Heart right ventricle (tissue), 2 donors: ENCODE results near the gene ITGA1.

DNA sequence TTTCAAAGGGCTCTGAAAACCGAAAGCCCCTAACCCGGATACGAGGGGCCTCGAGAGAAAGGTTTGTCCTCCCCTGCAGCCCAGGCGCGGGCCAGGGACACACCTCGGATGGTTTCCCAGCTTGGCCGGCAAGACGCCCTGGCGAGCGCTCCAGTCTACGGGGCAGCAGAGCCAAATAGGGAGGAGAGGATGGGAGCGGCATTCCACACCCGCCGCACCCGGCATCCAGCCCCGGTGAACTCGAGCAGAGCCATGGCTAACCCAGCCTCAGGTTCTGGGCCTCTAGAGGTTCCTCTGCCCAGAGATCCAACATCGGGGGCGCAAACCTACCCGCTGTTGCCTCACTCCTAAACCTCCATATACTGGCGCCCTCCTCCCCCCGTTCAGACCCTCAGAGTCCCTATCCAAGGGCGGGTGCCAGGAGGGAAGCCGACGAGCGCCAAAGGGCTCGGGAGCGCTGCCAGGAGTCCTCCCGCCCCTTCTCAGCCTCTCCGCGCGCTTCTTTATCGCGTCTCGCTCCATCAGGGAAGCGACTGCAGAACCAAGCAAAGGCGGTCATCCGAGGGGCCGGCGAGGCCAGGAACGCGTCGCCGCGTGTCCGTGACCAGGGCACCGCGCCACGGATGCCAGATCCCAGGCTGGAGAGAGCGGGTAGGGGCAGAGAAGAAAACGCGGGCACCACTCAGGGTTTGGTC, 536 bp downstream of the OXCT1 start:
- PRO-cap, 2 experiments: no peak in any of the 2 experiments

GRCh38 chr5:42570120-42570792, 147.0 kb downstream of the GHR start:
- PRO-cap, 2 experiments: no peak in any of the 2 experiments

DNA sequence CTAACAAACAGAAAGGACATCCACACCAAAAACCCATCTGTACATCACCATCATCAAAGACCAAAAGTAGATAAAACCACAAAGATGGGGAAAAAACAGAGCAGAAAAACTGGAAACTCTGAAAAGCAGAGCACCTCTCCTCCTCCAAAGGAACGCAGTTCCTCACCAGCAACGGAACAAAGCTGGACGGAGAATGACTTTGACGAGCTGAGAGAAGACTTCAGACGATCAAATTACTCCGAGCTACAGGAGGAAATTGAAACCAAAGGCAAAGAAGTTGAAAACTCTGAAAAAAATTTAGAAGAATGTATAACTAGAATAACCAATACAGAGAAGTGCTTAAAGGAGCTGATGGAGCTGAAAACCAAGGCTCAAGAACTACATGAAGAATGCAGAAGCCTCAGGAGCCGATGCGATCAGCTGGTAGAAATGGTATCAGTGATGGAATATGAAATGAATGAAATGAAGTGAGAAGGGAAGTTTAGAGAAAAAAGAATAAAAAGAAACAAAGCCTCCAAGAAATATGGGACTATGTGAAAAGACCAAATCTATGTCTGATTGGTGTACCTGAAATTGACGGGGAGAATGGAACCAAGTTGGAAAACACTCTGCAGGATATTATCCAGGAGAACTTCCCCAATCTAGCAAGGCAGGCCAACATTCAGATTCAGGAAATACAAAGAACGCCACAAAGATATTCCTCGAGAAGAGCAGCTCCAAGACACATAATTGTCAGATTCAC, 95.9 kb upstream of the CCDC152 start:
- PRO-cap, 2 experiments: no peak in any of the 2 experiments

- PRO-cap, 2 experiments: no peak in any of the 2 experiments
These were observed 38.1 kb upstream of the CCDC152 start for GRCh38 chr5:42718409-42718960.

- PRO-cap, 2 experiments: no peak in any of the 2 experiments
These were observed 46.9 kb upstream of the SELENOP start for GRCh38 chr5:42858521-42859151.

DNA sequence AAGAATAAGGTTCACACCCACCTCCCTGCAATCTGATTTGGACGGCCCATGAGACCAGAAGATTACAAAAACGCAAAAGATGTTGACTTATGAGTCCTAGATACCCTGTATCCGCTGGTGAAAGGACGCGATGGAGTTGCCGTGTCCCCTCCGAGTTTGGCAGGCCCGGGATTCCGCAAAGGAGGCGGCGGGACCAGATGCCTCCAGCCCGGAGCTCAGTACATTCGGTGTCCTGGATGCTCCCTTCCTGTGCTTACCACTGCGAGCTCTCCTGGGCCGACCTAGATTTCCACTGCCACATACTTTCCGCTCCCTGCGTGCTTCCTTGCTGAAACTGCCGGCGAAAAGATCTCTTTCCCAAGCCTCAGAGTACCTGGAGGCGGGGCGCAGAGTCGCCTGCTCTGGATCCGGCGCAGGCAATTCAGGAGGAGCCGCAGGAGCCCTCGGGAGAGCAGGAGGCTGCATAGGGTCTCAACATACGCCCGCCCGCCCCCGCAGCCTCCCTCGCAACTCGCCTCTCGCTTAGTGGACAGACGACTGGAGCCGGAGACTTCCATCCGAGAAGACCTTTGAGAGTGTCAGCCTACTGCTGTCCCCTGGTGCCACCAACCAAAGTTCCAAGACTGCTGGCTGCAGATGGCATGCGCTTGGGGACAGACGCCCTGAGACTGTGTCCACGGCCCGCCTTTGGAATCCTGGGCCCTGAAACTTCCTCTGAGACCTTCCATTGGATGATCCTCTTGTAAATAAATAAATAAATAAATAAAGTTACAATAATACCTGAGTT, 39.8 kb downstream of the ANXA2R start:
- PRO-cap, 2 experiments: peak in 1 of 2 experiments; most common plus-strand start position 424 of the sequence (in 1); most common minus-strand start position 232 of the sequence (in 1)

DNA sequence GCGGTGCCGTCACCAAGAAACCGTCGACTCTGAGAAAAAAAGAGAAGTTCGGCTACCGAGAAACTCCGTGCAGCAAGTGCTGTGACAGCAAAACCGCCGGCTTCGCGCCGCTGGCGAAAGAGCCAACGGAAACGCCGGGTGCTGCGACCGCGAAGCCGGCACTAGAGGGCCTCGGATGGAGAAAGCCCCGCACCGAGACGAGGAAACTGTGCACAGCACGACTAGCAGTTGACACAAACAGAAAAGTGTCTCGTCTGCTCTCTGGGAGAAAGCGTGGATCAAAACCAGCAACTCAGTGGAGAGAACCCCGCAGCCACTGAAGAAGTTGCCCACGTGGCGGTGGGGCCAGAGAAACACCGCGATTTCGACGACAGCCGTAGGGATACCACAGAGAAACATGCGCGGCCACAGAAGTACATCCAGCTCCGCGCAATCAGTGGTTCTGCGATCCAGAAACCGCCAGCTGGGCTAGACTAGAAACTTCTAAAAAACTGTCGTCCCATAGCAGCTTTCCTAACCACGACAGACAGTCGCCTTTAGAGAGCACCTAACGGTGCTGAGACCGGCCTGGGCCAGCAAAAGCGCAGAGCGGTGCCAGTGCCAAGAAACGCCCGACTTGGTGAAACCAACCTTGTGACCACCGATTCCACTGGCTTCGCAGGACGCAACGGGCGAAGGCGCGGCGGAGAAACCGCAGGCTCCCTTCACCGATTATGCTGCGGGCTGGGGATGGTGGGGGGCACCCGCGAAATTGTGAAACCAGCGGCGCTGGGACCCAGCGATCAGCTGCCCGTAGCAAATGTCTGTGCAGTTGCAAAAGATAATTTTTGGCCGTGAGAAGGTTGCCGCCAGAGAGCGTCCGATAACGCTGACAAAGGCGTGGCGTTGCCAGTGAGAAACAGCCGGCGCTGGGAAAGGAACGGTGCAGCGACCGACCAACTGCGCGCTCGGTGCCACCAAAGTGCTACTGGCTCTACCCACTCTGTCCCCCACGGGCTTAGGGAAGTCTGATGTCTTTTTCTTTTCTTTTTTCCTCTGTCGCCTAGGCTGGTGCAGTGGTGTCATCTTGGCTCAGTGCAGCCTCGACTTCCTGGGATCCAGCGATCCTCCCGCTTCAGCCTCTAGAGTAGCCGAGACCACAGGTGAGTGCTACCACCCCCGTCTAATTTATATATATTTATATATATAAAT, 2.7 kb upstream of the ANXA2R start:
- PRO-cap, 2 experiments: peak in 2 of 2 experiments; most common plus-strand start position 891 of the sequence (in 2); most common minus-strand start position 133 of the sequence (in 1)

GRCh38 chr5:43105287-43106069, 15.2 kb upstream of the ZNF131 start:
- PRO-cap, 2 experiments: peak in 1 of 2 experiments; most common plus-strand start chr5:43105948 (in 1); most common minus-strand start chr5:43105737 (in 1)

- PRO-cap, 2 experiments: no peak in any of the 2 experiments
These were observed 3.2 kb downstream of the HMGCS1 start for GRCh38 chr5:43309893-43310439.

- PRO-cap, 2 experiments: no peak in any of the 2 experiments
These were observed 15.3 kb downstream of the CCL28 start for GRCh38 chr5:43396544-43397648.

DNA sequence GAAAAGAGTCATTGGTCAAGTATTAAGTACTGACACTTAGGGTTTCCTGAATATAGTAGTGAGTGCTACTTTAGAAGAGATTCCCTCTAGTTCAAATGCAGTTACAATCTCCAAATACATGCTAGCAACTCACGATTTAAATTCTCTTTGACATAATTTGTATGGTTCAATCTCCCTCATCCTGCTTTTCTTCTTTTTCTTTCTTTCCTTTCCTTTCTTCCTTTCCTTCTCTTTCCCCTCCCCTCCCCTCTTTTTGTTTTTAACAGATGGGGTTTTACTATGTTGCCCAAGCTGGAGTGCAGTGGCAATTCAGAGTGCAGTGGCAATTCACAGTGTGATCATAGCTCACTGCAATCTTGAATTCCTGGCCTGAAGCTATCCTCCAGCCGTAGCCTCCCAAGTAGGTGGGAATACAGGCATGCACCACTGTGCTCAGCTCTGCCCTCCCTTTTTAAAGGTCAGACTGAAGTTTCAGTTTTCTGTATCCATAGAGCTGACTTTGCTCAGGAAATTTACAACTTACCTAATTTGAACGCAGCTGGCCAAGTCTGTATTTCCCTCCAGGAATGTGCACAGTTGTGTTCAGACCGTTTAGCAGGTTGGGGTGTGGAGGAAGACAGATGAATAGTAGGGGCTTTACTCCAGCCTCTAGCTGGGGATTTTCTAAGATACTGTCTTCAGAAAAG, 754 bp downstream of the CCL28 start:
- PRO-cap, 2 experiments: no peak in any of the 2 experiments

- PRO-cap, 2 experiments: no peak in any of the 2 experiments
These were observed 10.0 kb upstream of the CCL28 start for GRCh38 chr5:43422197-43422678.

DNA sequence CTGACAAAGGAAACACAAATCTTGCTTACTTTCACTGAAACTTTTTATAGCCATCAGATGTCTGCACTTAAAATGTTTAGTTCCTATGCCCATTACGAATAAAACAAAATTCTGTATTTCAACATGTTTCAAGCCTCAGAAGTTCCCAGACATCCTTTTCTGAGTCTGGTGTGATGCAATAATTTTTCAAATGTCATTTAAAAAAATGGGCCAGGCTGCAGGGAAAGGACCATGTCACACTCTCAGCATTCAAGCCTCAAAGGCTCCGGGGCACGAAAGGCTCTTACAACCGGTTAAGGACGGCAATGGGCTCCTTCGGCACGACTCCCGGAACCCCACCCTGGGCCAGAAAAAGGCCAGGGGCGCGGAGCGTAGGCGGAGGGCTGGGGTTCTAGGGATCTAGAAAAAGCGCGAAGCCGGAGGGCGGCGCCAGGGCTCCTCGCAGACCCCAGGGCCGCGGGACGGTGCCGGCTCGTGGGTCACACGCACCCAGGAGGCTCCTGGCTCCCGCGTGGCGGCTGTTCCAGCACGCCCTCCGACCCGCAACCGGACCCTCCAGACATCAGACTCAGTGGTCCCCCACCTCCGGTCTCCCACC, 414 bp downstream of the TMEM267 start:
- PRO-cap, 2 experiments: peak in 2 of 2 experiments; most common plus-strand start position 200 of the sequence (in 1); most common minus-strand start position 100 of the sequence (in 1)

DNA sequence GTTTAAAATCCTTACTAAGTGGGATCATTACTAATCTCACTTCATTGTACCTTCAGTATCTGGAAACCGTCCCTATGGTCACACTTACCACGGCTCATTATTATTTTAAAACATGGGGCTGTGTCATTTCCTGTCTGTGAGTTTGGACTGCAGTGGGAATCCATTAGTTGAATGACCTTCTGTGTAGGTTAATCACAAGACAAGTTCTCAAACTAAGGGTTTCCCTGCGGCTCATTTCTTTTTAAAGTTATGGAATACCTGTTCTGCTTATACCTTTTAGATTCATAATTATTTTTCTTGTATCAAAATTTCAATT, 1.1 kb upstream of the NNT start:
- PRO-cap, 2 experiments: peak in 1 of 2 experiments; most common plus-strand start position 191 of the sequence (in 1); most common minus-strand start position 76 of the sequence (in 1)

DNA sequence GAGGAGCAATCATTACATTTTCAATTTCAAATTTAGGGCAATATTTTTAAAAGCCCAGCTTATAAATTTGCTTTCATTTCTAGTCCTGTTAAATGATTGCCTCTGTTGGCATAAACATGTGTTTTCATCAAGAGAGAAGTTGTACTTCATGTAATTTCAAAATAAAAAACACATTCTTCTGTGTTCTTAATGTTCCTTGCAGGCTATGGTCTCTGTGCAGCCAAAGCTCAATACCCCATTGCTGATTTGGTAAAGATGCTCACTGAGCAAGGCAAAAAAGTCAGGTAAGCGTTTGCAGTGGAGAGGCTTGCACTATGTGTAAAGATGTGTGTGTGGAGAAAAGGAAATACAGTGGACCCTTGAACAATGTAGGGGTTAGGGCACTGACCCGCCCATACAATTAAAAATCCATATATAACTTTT, 74.6 kb downstream of the NNT start:
- PRO-cap, 2 experiments: no peak in any of the 2 experiments

DNA sequence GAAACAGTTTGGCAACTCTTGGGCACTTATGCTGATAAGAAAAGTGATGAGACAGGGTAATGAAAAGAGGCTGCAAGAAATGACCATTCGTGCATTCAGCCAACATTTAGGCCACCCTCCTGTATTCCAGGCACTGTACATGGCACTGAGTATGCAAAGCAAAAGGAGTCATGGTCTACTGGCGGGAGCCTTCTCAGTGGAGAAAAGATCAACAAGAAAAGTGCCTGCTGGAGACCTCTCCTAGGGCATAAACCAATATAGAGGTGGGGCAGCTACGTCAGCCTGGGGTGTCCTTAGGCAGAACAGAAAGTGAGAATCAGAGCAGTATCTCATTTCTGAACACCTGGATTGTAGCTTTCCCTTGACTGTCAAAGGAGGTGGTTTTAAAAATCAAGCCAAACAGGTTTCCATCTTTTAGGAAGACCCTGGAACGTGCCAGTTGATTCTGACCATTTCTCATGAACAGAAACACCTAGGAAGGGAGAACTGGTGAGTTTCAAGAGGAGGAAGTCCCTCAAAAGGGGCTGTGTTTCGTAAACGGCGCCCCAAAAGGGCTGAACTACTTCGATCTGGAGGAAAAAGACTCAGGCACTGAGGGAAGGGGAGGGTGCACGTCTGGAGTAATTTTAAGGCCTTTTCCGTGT, 734 bp upstream of the PARP8 start:
- PRO-cap, 2 experiments: no peak in any of the 2 experiments

DNA sequence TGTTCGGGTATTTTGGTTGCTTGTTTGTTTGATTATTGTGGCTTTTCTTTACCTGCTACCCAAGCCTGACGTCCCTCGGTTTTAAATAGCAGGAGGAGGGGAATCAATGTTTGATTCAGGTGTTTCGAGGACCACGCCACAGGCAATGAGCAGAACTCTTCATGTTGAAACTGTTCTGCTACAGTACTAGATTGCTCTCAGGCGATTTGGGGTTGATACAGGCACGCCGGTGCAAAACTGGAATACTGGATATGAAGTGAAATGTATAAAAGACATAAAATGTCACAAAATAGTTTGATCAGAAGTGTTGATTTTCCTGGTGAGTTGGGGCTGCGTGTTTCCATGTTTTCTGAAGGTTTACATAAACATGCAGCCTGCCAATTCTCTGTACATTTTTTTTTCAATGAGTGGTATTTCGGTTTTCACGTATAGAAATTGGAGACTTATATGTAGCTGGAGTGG, 1.8 kb downstream of the PARP8 start:
- PRO-cap, 2 experiments: peak in 1 of 2 experiments; most common plus-strand start position 113 of the sequence (in 1)

- PRO-cap, 2 experiments: no peak in any of the 2 experiments
These were observed 194.2 kb downstream of the PARP8 start for GRCh38 chr5:50860688-50860995.

GRCh38 chr5:52150411-52150808, 637.3 kb upstream of the ITGA1 start:
- PRO-cap, 2 experiments: no peak in any of the 2 experiments

DNA sequence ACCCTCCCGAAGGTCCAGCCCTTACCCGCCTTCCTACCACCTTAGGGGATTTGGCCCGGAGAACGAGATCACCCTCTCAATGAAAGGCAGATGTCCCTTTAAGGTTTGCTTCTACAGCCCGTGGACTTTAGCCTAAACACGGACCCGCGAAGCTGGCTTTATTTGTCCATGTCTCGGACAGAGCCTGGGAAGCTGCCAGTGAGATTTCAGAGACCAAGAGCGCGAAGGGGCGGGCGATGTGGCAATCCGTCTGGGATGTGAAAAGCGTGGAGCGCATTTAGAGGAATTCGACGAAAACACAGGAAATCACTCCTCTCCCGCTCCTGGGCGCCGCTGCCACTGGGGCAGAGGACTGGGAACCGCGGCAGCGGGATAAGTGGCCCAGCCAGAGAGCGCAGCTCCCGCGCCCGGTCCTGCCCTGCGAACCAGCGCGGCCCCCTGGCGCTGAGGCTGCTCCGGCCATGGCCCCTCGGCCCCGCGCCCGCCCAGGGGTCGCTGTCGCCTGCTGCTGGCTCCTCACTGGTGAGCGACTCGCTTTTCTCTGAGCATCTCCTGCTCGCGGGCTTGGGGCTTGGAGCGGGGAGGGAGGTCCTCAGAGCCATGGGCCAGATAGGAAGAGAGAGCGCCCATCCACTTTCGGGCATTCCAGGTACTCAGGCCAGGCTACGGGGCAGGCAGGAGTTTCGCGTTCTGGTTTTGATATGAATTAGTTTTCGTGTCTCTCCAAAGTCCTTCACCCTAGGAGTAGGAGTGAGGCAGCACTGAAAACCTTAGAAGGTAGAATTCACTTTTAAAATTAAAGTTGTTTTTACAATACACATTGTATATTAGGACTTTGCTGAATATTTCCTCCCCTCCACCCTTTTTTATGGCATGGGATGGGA, at the start of gene ITGA1:
TSS of gene ITGA1 (plus strand) at position 24 of the 884 bp plus-strand sequence.
- PRO-cap, 2 experiments: peak in 2 of 2 experiments; most common plus-strand start position 286 of the sequence (in 2); most common minus-strand start position 252 of the sequence (in 1)